AG08470 (cell line): ENCODE measurements around the genes EXOC2 and FOXQ1.

- RRBS = 16% methylated on average over 18 of the region's 49 CpGs
Measured at GRCh38 chr6:292605-293437, 534 bp downstream of the DUSP22 start.

GRCh38 chr6:296026-296682 lies 3.9 kb downstream of the DUSP22 start:
- RRBS = no CpG with 5 or more reads among the region's 5 CpGs

DNA sequence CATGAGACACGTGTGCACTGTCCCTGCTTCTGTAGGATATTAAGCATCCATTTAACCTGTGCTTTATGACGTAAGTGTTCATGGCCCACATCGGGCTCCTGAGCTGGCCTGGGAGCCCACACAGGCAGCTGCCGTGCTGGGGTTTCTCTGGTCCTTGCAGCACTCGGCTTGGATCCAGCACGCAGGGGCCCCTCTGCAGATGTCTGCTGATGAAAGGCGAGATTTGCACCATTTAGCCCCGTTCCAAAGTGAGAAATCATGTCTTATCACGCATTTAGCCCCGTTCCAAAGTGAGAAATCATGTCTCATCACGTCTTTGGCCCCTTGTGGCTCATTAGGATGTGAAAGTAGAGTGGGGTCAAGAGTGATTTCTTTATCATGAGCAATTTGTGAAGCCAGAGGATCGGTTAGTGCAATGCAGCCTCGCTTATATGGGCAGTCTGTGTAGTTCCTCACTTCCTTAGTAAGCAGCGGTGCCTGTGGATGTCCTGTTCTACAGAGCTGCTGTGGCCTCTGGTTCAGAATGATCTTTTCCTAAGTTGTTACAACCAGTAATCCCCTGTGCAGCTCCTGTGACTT lies 25.4 kb downstream of the DUSP22 start:
- RRBS = no CpG with 5 or more reads among the region's 14 CpGs

DNA sequence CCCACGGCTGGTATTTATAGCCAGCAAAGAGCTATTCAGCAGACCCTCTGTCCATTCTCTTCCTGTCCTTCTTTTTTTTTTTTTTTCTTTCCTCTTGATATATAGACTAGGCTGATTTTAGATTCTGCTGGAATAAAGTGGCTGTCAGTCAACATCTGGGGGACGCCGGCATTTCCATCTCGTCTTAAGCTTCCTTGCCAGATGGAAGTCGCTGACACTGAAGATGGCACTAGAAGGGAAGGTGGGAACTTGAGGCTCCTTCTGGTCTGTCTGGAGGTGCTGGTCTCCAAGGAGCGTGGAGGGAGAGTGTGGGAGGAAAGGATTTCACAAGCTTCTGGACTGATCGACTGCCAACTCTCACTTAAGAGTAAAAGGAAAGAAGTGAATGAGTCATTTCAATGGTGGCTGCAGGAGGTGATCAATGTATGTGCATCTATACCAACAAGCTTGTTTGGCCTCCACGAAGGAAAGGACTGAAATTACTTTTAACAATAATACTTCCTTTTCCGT lies 40.3 kb downstream of the DUSP22 start:
- RRBS = no CpG with 5 or more reads among the region's 9 CpGs

DNA sequence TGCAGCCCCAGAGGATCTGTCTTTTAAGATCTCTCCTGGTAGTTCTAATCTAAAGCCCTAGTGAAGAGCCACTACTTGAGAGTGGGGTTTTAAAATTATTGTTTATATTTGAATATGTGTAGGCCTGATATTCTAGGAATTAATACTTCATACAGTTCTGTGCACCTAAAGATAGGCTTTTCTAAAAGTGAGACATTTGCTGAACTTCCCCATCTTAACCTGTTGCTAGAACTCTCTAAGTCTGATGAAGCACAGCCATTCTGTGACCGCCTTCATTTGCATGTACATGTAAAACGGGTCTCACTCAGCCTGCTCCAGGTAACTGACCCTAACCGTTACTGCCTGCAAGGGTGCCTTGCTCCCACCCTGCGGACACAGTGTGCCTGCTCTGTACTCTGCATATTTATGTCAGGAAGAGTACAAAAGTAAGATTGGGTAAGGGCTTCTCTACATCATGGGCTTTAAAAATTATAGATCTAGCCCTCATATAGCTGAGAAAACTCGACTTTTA lies 44.3 kb upstream of the IRF4 start:
- RRBS = no CpG with 5 or more reads among the region's 5 CpGs

DNA sequence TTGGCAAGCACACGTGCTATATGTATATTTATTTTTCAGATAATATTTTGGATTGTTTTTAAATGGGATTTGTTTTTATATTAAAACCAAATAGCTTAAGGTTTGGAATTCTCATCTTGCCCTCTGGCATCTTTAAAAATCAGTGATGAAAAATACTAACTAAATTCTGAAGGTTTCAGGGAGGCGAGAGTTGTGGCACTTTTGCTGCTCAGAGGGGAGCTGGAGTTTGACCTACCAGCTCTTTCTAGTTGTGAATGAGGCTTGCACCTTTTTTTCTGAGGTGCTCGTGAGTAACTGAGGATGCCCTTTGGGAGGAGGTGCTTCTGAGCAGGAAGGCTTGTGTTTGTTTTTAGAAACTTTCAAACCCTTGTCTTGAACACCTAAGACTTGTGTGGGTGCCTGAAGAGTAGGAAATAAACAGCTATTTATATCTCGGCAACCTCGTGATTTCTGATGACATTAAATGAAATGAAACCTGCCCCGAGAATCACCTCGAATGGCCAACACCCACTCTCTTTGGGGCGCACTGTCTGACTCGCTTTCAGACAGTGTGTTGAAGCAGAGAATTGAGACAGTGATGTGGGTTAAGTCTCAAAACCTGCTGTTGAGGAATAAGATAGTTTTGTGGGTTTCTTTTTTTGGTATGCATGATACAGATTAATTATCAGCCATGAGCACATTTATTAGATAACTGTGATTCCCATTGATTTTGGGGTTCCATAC lies 8.2 kb downstream of the IRF4 start:
- RRBS = no CpG with 5 or more reads among the region's 9 CpGs

DNA sequence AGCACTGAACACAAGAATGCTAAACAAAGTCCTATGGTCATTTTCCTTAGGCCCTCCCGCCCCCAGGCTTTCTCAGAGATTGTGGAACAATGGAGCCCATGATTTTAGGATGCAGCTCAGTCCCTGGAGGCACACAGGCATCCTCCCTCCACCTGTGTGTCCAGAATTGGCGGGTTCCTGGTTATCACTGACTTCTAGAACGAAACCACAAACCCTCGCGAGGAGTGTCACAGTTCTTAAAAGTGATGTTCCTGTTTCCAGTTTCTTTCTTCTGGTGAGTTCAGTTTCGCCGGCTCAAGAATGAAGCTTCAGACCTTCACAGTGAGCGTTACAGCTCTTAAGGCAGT lies 43.0 kb downstream of the IRF4 start:
- RRBS = no CpG with 5 or more reads among the region's 8 CpGs

- RRBS = no CpG with 5 or more reads among the region's 12 CpGs
Measured at GRCh38 chr6:582385-582817, 74.5 kb downstream of the HUS1B start.

DNA sequence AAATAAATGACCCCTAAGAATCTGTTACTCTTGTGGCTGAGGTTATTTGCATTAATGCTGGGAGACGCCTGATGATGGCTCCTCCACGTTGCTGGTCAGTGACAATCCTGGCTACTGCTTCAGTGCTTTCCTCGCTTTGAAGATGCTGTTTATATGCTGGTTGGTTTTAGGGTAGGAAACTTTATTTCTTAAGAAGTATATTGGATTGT lies 47.3 kb downstream of the HUS1B start:
- RRBS = no CpG with 5 or more reads among the region's 3 CpGs

GRCh38 chr6:659609-660714 lies 3.1 kb upstream of the HUS1B start:
- RRBS = no CpG with 5 or more reads among the region's 16 CpGs

DNA sequence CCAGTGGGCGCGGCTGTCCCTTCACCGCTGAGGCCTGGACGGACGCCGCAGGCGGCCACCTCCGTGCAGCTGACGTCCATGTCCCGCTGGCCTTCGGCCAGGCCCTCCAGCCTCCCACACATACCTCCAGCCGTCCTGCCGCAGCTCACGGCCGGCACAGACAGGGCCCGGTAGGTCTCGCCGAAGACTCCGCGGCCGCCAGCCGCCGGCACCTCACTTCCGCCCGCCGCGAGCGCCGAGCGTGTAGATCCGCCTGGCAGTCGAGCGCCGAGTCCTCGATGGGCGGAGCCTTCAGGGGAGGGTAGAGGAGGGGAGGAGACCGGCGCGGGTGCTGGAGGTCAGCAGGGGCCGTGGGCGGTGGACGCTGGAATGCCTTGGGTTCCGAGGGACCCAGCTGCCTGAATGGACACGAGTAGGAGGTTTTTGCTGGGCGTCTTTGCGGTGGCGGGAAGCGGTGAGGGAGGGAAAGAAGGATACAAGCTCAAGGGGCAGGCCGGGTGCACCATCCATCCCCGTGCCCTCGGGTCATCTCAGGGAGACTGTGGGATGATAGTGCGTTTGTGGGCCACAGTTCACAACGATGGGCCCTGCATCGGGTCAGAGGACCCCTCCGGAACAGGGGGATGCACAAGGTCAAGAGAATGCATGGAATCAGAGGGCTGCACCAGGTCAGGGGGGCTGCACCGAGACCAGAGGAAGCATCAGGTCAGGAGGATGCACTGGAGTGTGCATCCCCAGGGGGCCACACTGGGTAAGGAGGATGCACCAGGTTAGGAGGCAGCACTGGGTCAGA lies at the start of gene EXOC2:
TSS of gene EXOC2 (minus strand) at position 245 of the 793 bp plus-strand sequence.
- RRBS = 5% methylated on average over 21 of the region's 56 CpGs

DNA sequence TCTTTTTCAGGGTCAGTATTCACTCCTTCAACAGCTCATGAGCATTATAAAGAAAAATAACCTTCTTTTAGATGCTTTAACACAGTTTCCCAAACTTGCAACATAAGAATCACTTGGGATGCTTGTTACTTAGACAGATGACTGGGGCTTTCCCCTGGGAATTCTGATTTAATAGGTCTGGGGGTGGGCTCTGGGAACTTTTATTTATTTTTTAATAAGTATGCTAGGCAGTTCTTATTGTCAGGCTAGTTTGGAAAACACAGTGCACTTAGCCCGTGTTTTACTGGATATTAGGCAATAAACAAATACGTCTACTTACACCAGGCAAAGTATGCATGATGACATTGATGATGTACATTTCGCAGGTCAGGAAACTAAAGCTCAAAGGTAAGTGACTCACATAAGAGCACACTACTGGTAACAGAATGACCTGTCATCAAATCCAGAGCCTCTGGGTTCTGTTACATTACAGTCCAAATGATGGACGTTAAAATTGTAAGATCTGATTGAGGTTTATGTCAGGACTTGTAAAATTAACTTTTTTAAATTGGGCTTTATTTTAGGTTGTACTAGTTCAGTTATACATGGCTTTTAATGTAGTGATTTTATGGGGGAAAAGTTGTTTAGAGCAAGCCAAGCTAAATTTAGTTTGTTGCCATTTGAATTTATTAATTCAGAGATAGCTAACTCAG lies 144.5 kb upstream of the EXOC2 start:
- RRBS = no CpG with 5 or more reads among the region's 4 CpGs

GRCh38 chr6:1046089-1046557 lies 265.8 kb upstream of the FOXQ1 start:
- RRBS = no CpG with 5 or more reads among the region's 8 CpGs

- RRBS = 2% methylated on average over 35 of the region's 97 CpGs
Measured at GRCh38 chr6:1311354-1312437, at the start of gene FOXQ1. Gene FOXQ1, plus strand, starts transcription at chr6:1312098.

- RRBS = no CpG with 5 or more reads among the region's 1 CpG
Measured at GRCh38 chr6:1336294-1336583, 24.3 kb downstream of the FOXQ1 start.

GRCh38 chr6:1381546-1382855 lies 7.4 kb upstream of the FOXF2 start:
- RRBS = 4% methylated on average over 39 of the region's 114 CpGs

- RRBS = no CpG with 5 or more reads among the region's 44 CpGs
Measured at GRCh38 chr6:1390825-1391377, 1.5 kb downstream of the FOXF2 start.

DNA sequence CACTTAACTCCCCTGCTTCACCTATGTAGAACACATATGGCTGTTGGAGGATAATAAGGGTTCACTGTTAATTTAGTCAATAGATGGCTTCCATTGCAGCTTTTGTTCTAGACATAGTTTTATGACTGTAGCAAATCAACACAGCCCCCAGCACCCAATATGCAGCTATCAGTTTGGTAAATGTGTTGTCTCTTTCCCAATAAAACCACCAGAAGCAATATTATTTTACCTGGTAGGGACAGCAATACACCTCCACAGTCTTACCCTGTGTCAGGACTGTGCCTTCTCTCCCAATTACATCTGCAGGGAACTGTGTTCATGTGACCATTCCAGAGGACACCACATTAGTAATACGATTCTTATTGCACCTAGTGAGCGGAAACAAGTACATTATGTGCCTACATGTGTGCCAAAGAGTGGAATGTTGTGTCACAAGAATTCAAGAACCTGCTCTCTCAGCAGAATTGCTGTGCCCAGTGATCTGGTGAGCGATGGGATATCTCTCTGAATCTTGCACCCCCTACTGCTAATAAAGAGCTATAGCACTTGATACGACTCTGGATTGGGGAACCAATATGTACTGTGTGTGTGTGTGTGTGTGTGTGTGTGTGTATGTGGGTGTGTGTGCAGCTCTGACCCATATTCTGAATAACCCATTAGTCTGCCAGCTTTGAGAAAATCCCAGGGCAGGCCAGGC lies 57.5 kb upstream of the FOXC1 start:
- RRBS = no CpG with 5 or more reads among the region's 4 CpGs

- RRBS = 8% methylated on average over 2 of the region's 11 CpGs
Measured at GRCh38 chr6:1554552-1554838, 55.2 kb upstream of the FOXC1 start.

DNA sequence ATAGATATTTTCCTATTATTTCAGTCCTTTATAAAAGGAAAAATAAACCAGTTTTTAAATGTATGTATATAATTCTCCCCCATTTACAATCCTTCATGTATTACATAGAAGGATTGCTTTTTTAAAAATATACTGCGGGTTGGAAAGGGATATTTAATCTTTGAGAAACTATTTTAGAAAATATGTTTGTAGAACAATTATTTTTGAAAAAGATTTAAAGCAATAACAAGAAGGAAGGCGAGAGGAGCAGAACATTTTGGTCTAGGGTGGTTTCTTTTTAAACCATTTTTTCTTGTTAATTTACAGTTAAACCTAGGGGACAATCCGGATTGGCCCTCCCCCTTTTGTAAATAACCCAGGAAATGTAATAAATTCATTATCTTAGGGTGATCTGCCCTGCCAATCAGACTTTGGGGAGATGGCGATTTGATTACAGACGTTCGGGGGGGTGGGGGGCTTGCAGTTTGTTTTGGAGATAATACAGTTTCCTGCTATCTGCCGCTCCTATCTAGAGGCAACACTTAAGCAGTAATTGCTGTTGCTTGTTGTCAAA lies 3.6 kb downstream of the FOXC1 start:
- RRBS = no CpG with 5 or more reads among the region's 7 CpGs